SJCRH30 (cell line): ENCODE measurements around the genes ZNF280B and PRAME.

DNA sequence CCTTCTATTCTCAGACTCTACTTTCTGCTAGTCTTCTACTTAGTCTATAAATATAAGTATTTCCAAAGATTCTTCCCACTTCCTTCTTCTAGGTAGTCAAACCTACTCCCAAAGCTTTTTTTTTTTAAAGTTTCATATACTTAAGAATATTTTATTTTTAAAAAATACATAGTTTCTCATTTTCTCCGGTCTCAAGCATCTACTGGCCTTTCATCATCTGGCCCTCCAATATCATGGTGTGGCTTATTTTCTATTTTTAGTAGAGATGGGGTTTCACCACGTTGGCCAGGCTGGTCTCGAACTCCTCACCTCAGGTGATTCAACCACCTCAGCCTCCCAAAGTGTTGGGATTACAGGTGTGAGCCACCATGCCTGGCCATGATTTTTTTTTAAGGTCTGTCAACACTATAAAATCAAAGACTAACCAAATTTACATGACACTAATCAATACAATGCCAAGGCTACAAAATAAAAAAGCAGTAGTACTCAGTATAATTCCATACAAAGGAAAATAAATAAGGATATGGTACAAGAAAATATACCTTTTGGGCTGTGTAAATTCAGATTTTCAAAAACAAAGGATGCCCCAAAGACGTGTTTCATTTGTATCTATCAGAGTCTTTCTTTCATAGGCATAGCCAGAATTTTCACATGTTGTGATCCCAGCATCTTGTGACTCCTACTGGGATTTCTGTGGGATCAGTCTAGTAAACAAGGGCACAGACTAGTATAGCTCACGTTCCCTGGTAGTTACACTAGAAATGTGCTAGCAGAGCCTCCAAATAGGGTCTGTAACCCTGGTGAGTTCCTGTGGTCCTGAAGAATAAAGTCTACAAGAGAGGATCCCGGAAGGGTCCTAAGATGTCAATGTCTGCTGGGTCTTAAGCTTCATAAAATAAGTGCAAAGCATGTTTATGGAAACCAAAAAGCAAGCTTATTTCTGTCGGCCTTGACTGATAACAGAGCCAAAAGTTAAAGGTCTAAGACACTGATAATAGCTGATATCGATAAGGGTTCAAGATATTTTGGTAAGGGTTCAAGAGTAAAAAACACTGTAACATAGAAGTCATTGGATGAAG lies 64.3 kb upstream of the YPEL1 start:
- RAMPAGE, long total RNA: no peak

DNA sequence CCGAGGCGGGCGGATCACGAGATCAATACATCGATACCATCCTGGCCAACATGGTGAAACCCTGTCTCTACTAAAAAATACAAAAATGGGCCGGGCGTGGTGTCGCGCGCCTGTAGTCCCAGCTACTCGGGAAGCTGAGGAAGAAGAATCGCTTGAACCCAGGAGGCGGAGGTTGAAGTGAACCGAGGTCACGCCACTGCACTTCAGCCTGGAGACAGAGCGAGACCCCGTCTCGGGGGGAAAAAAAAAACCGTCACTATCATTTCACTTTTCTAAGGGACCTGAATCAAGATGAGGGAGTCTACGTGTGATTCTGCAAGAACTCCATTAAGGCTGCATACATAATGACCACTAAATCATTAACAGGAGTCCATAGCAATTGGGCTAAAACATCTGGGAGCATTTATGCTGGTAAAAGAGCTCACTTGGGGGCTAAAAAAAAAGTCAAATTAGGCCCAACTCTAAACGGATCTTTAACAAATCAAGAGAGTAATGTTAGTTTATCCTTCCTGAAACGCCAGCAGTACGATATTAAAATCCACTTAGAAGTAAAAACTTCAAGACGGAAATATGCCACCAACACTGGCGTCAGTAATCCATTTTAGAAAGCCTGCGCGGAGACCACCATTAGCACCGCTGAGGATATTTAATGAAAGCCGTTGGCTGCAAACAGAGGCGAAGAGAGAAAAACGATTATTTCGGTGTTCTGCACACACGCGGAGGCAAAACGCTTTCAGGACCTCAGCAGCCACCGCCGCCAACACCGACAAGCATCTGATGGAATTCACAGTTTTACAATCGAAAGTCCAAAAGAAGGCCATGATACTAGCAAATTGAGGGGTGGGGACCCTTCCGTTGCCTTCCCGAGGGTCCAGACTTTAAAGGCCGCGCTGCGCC lies 1.0 kb downstream of the MAPK1 start:
- RAMPAGE, long total RNA: no peak

GRCh38 chr22:21936762-21937388 lies 15.8 kb downstream of the PPM1F start:
- RAMPAGE, long total RNA: no peak

GRCh38 chr22:21940430-21941074 lies 12.1 kb downstream of the PPM1F start:
- RAMPAGE, long total RNA: no peak

GRCh38 chr22:21961703-21962290 lies 9.1 kb upstream of the PPM1F start:
- RAMPAGE, long total RNA: no peak

DNA sequence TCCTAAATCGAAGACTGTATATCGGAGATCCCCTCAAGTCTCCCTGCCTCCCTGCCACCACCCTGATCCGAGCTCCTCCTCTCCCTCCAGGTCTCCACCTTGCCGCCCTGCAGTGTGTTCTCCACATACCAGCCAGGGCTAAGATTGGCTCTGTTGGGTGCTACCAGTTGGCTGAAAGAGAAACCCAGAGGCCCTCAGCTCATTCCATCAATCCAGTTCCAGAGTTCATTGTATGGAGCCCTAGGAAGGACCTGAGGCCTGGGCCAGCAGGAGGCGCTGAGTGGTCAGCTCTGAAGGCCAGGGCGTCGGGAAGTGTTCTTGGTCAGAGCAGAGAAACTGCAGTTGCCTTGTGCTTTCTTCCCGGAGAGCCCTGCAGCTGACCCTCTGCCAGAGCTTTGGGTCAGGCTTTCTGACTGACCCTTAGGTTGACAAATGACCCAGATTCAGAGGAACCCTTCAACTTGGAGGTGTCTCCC lies 2.2 kb upstream of the TOP3B start:
- RAMPAGE, long total RNA: no peak

- RAMPAGE, long total RNA: no peak
These were observed 41.1 kb upstream of the TOP3B start for GRCh38 chr22:22023612-22024111.

- RAMPAGE, long total RNA: no peak
These were observed 116.4 kb upstream of the TOP3B start for GRCh38 chr22:22098938-22099483.

DNA sequence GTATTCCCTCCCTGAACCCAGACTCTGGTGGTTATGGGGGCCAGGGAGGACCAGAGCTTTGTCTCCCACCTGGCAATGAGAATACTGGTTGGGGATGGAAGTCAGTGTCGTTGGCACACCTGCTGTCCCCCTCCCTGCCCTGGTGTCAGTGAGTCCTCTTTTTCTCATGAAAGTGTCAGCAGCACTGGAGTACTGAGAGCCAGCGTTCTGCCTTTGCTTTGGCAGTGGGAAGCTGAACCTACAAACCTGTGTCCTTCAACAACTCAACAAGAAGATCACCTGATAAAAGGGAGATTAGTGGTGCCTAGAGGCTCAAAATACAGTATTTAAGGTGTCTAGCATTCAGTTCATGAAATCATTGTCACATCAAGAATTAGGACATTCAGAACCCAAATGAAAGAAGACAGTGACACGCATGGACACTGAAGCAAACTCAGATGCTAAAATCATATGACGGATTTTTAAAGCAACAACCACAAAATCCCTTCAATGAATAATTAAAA lies 77.5 kb upstream of the VPREB1 start:
- RAMPAGE, long total RNA: no peak

- RAMPAGE, long total RNA: no peak
These were observed 76.0 kb upstream of the VPREB1 start for GRCh38 chr22:22168513-22169003.

GRCh38 chr22:22181334-22181725 lies 63.3 kb upstream of the VPREB1 start:
- RAMPAGE, long total RNA: no peak

DNA sequence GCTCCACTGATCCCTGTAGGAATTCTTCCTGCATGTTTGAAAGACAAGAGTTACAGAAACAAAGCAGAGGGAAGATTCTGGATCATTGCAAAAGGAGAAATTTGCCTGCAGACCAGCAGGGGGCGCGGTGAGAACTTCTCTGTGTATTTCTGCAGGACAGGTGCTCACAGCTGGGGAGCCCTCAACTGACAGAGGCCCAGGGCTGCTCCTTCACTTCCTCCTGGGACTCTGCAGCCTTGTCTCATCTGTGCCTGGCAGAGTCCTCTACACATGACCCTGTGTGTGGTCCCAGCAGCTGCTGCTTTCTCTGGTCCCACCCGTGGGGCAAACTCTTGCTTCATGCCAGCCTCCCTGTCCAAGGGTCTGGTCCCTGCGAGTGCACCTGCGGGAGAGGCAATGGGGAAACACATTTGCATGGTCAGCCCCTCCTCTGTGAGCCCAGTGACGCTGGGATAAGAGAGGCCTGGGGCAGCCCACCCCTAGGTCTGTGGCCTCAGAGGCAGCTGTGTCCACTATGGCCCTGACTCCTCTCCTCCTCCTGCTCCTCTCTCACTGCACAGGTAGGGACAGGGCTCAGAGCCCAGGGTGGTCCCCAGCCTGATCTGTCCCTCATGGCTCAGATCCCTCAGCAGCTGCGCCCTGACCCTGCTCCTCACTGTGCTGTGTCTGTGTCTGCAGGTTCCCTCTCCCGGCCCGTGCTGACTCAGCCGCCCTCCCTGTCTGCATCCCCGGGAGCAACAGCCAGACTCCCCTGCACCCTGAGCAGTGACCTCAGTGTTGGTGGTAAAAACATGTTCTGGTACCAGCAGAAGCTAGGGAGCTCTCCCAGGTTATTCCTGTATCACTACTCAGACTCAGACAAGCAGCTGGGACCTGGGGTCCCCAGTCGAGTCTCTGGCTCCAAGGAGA lies 43.2 kb upstream of the VPREB1 start:
- RAMPAGE, long total RNA: no peak

GRCh38 chr22:22291547-22292258 lies 47.1 kb downstream of the VPREB1 start:
- RAMPAGE, long total RNA: no peak

GRCh38 chr22:22508385-22509037 lies at the start of gene ZNF280B:
Gene ZNF280B, minus strand, starts transcription at chr22:22508742.
- RAMPAGE, long total RNA: no peak

- RAMPAGE, long total RNA: no peak
These were observed 1.6 kb downstream of the PRAME start for GRCh38 chr22:22557370-22558014.

GRCh38 chr22:22558902-22559827 lies at the start of gene PRAME:
Gene PRAME, minus strand, starts transcription at chr22:22559265.
- RAMPAGE, long total RNA: no peak

GRCh38 chr22:22697672-22698128 lies 53.3 kb downstream of the GGTLC2 start:
- RAMPAGE, long total RNA: no peak

DNA sequence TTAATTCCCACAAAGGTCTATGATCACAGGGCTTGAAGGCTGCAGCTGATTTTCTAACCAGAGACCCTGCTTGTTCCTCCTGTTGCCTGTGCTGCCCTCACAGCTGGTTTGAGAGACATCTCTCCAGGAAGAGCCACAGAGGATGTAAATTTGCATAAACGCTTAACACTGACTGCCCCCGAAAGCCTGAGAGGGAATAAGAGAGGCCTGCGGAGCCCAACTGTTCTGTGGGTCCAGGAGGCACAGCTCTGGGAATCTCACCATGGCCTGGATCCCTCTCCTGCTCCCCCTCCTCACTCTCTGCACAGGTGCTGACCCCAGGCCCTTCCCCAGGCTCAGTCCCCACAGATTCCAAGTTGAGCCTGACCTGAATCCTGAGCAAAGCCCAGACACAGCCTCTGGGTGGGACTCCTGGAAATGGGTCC lies 102.8 kb downstream of the GGTLC2 start:
- RAMPAGE, long total RNA: no peak

- RAMPAGE, long total RNA: no peak
These were observed 14.5 kb downstream of the IGLL5 start for GRCh38 chr22:22902073-22902541.

DNA sequence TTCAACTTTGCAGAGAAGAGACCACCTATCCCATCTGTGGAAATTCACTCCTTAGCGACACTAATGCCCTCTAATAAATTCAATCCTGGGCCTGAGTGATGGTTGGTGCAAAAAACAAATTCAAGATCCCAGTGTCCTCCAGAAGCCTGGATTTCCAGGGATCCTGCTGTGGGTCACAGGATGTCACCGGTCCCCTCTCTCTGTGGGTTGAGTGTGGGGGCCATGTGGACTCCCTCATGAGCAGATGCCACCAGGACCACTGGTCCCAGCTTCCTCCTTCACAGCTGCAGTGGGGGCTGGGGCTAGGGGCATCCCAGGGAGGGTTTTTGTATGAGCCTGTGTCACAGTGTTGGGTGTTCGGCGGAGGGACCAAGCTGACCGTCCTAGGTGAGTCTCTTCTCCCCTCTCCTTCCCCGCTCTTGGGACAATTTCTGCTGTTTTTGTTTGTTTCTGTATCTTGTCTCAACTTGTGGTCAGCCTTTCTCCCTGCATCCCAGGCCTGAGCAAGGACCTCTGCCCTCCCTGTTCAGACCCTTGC lies 17.1 kb downstream of the IGLL5 start:
- RAMPAGE, long total RNA: no peak